GM12891 (cell line): ENCODE measurements around the genes STK32A and DPYSL3.

DNA sequence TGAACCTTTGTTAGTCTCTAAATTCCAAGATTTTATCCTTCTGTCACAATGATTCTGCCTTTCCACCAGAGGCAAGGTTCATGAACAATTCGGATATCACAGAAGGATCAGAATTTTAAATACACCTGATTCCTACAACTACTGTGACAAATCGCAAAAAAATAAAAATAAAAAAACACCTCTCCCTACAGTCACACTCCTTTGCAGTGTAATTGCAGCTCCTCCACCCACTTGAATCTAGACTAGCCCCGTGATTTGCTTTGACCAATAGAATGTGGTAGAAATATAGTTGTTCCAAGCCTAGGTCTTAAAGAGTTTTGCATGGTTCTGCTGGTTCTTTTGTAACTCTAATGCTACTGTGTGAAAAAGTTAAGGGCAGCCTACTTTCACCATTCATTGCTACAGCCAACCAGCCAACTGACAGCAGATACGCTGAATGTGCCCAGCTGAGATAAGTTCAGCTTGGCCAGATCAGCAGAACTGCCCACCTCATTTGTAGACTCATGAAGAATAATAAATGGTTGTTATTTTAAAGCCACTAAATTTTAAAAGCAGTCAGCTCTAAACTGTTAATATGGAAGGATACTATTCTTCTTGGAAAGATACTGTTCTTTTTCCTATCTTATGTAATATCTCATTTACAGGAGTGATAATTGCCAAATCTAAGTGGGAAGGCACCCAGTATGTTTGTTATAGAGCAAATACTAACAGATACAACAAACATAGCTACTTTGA is 23.9 kb downstream of the NR3C1 start:
- RRBS = no CpG with 5 or more reads among the region's 4 CpGs

GRCh38 chr5:143401874-143402456 is 1.5 kb downstream of the NR3C1 start:
- RRBS = no CpG with 5 or more reads among the region's 18 CpGs

GRCh38 chr5:143582921-143583428 is 179.5 kb upstream of the NR3C1 start:
- RRBS = no CpG with 5 or more reads among the region's 7 CpGs

- RRBS = no CpG with 5 or more reads among the region's 2 CpGs
These were observed 129.8 kb upstream of the HMHB1 start for GRCh38 chr5:143682043-143682732.

DNA sequence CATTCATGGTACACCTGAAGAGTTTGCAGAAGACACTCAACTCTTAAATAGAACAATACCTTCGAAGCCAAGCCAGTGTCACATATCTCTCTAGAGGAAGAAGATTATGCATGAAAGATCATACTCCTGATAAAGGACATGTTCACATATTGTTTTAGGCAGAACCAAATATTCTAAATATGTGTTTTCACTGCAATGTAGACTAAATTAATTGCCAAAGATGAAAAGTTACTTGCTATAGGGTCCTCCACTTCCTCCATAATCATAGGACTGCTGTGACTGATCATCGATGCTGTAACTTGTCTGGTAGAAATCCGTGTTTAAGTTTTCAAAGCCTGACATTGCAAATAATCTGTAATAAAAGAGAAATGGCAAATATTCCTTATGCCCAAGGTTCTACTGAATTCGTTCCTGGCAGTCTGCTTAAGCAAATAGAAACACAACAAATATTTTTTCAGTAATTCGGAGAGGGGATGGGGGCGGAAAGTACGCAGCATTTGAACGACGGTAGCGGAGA is 787 bp downstream of the YIPF5 start:
- RRBS = no CpG with 5 or more reads among the region's 10 CpGs

- RRBS = 47% methylated on average over 3 of the region's 34 CpGs
These were observed 34.4 kb downstream of the KCTD16 start for GRCh38 chr5:144204888-144205723.

- RRBS = no CpG with 5 or more reads among the region's 4 CpGs
These were observed 71.6 kb downstream of the SH3RF2 start for GRCh38 chr5:146007949-146008468.

GRCh38 chr5:146667622-146668146 is 151.7 kb upstream of the GPR151 start:
- RRBS = no CpG with 5 or more reads among the region's 4 CpGs

DNA sequence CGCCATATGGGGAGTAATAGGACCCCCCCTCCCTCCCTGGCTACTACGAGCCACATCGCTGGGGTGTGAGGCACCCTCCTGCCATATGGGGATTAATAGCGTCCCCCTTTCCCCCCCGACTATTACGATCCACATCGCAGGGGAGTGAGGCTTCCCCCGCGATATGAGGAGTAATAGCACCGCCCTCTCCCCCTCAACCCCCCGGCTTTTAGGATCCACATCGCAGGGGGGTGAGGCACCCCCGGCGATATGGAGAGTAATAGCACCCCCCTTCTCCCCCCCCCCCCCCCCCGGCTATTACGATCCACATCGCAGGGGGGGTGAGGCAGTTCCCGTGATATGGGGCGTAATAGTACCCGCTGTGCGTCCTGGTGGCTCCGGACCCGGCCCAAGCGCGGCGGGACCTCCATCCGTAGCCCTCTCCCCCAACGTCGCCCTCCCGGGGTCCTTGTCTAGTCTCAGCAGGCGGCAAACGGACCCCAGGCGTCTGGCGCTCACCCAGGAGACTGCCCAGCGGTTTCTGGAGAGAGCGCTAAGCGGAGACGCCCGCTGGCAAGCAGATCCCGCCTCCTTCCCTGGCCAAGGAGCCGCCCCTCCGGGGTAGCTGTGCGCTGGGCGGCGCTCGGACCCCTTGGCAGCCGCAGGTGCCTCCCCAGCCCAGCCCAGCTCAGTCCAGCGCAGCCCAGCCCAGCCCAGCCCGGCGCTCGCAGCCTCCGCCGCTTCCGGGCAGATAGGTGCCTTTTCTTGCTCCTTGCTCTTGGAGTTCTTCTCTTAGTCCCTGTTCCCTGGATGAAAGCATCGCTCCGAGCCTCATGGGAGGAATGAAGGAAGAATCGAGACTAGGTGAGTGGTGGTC is at the start of gene STK32A:
Gene STK32A (plus strand): TSS at position 670 of the 856 bp plus-strand sequence.
- RRBS = 12% methylated on average over 15 of the region's 57 CpGs

DNA sequence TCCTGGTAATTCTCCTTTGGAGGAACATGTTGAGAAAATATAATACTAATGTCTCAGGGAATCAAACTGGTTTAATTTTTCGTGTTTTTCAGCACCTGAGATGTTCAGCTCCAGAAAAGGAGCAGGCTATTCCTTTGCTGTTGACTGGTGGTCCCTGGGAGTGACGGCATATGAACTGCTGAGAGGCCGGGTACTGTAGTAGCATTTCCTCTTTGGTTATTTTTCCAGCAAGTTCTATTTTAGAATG is 126.5 kb downstream of the STK32A start:
- RRBS = no CpG with 5 or more reads among the region's 3 CpGs

- RRBS = no CpG with 5 or more reads among the region's 9 CpGs
These were observed 102.7 kb downstream of the DPYSL3 start for GRCh38 chr5:147406889-147407878.

DNA sequence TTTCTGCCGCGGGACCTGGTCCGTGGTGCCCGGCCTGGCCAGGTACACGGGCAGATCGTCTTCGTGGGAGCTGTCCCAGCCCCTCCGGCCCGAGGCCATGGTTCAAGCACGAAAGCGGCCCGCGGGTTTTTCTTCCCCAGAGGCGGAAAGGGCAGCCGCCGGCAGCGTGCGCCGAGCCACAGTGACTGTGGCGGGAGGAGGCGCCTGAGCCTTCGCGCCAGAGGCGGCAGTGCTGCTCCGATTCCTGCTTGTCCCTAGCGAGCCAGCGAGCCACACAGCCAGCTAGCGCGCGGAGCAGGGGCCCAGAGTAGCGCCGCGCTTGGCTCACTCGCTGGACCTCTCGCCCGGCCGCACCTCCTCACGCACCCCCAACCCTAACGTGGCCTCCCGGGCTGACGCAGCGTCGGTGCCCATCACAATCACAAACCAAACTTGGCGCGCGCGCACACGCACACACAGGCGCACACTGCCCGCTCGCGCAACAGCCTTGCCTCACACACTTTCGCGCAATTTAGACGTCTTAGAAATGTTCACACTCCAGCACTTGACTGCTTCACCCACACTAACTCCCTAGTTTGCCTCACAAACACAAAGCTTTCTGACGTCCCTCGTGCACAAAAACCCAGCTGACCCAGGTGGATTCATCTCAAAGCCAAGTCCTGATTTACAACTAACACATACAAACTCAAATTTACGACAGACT is at the start of gene DPYSL3:
Gene DPYSL3 (minus strand): TSS at position 309 of the 703 bp plus-strand sequence.
- RRBS = 4% methylated on average over 11 of the region's 58 CpGs

DNA sequence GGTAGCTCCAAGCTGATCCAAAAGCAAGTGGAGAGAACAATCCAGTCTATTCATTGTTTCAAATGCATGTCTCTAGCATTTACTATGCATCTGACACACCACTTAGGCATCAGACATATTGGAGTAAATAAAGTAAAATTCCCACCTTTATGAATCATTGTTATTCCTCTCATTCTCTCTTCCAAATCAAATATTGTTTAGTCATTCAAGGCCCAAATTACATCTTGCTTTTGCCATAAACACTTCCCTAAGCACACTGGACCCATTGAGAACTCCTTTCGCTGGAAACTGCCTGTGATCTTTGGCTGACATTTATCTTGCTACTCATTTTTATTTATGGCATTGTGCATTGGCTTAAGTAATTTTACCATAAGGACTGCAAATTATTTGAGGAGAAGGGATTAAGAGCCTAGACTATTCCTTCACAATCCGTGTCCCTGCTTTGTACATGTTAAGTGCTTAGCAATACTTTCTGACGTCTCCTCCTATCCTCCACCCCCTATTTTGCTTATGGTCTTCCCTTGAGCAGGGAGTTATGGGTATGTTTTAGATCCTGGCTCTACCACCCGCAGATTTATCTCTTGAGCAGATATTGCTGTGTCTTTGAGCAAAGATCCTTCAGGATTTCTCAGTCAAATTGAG is 7.4 kb downstream of the C5orf46 start:
- RRBS = no CpG with 5 or more reads among the region's 4 CpGs

DNA sequence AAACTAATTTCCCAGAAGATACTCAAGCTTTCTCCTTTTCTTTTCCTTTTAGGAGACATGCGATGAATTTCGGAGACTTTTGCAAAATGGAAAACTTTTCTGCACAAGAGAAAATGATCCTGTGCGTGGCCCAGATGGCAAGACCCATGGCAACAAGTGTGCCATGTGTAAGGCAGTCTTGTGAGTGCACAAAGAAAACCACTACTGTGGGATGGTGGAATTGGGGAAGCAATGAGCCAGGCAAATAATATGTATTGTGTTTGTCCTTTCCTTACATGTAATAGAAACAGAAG is 50.5 kb downstream of the SPINK5 start:
- RRBS = no CpG with 5 or more reads among the region's 3 CpGs

DNA sequence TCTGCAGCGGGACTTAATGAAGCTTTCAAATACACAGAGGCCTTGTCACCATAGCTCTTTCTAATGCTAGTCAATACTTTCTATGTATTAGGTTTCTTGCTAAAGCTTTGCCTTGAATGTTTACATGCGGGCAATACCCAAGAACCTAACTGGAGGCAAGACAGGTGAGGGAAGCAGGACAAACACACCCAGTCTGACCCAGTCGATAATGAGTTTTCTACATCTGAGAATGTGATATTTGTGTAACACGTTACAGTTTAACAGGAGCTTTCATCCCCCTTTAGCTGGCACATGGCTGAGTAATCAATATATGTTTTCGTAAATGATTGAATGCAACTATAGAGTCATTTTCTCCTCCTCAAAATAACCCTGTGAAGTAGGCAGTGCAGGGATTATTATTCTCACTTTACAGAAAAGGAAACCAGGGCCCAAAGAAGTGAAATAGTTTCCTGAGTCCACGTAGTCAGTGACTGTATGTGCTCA is 84.7 kb upstream of the HTR4 start:
- RRBS = no CpG with 5 or more reads among the region's 6 CpGs

- RRBS = no CpG with 5 or more reads among the region's 2 CpGs
These were observed 2.7 kb downstream of the ADRB2 start for GRCh38 chr5:148829197-148829511.

GRCh38 chr5:148843681-148844357 is 17.4 kb downstream of the ADRB2 start:
- RRBS = no CpG with 5 or more reads among the region's 11 CpGs

DNA sequence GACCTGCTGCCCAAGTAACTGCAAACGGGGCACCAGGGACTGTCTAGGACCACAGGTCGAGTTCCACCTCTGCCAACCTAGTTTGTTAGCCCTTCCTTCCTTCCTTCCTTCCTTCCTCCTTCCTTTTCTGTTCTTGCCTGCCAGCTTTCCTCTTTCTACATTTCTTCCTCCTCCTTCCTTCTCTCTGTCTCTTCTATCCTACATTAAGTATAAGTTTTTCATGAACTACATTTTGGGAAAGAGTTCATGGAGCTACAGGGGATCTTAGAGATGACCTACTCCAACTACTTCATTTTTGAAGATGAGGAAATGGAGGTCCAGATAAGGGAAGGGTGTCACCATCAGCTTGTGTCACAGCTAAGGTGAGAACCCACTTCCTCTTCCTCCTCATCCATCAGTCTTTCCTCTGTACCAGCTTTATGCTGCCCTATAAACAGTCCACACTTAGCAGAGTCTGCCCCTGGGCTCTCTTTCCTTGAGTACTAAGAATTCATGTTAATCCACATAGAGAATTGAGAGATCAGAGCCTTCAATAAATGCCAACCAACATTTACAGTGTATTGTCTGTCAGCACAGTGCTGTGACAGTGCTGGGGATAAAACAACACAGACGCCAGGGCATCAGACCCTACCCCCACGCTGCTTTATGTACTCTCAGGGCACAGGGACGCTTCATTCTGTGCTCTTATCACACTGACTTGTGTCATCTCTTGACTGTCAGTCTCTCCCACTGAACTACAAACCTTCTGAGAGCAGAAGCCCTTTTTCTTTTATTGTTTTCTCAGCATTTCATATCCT is 22.0 kb downstream of the ADRB2 start:
- RRBS = no CpG with 5 or more reads among the region's 5 CpGs

DNA sequence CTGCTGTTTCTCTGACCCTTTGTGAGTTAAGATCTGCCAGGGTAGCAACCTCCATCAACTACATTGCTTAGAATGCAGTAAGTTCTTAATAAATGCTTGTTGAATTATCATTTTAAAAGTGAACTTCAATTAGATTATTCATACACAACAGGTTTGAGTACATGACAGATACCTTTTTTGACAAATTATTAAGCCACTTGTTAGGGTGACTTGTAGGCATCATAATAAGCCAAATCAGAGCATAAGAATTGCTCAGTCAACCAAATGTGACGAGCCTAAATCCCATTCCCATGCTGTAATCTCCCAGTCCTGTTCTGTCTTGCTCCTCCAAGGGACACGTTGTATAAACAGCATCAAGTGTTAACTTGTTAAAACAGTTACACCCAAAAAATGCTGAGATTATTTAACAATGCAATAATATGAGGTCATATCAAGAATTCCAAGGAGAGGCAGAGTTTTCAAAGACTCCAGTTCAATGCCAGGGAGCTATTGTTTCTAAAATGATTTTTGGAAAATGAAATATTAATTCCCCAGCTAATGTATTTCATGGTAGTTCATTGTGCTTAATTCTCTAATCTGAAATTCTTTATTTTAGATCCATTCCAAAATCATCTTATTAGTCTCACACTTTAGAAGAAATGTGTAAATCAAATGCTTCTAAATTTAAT is 76.2 kb downstream of the SH3TC2 start:
- RRBS = no CpG with 5 or more reads among the region's 2 CpGs

DNA sequence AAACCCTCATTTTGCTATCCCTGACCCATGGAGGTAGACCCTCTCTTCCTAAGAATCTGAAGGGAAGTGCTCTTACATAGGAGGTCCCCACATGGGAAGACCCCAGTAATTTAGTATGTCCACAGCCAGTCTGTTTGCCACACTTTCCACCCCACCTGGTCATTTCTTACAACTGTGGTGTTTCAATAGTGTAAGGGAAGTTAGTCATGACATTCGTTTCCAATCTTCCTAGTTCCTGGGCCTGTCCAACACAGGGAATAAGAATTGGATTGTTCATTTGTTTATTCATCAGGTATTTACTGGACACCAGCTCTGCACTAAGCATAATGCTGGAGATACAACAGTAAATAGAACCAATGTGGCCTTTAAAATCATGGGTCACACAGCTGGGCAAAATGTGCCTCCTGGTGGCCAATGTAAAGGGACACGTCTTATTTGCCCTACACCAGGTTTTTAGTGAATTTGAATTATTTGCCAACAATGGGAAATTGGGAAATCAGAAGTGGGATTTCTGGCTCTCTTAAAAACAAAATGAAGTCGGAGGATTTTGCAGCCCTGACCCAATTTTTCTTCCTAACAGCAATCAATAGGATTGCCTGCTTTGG is 10.4 kb downstream of the ABLIM3 start:
- RRBS = no CpG with 5 or more reads among the region's 3 CpGs